Left cardiac atrium (tissue), 1 donor: ENCODE results near the gene CPNE7.

GRCh38 chr16:89133735-89134022 is 37.9 kb upstream of the CDH15 start:
- PRO-cap, result no peak

GRCh38 chr16:89277630-89278260 is 60.2 kb downstream of the ZNF778 start:
- PRO-cap, result no peak

- PRO-cap, result no peak
These were observed 67.0 kb downstream of the ZNF778 start for GRCh38 chr16:89284261-89285075.

- PRO-cap, result no peak
These were observed 68.5 kb downstream of the ZNF778 start for GRCh38 chr16:89286071-89286390.

DNA sequence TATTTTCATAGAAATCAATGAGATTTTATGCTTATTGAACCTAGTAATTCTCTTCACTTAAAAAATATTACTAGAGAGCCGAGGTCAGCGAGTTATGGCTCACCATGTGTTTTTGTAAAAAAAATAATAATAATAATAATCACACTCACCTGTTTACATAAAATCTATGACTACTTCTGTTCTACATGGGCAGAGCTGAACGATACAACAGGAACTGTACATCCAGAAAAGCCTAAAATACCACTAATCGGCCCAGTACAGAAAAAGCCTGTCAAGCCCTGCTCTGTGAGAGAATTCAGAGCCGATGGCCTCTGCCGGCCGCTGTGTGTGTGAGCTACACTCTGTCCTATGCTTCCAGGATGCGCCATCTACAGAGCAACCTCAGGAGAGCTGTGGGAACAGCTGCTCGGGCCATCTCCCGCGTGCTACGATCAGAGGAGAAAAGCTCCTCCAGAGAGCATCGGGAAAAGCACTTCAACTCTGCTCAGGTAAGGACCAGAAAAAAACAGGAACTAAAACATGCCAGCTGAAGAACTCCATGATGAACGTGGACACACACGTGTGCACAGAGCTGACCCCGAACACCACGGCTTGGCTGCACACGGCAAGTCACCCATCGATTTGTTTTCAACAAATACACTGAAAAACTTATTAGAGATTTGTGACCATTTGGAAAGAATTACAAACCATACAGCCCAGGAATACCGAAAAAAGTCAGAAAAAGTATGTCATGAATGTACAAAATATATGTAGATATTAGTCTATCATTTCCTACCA is 116.0 kb downstream of the ANKRD11 start:
- PRO-cap, result no peak

- PRO-cap, result no peak
These were observed 96.4 kb downstream of the ANKRD11 start for GRCh38 chr16:89393823-89394495.

- PRO-cap, result no peak
These were observed 89.5 kb downstream of the ANKRD11 start for GRCh38 chr16:89400912-89401151.

GRCh38 chr16:89430463-89431858 is 59.4 kb downstream of the ANKRD11 start:
- PRO-cap, result no peak

- PRO-cap, result no peak
These were observed 51.5 kb downstream of the ANKRD11 start for GRCh38 chr16:89438939-89439276.

GRCh38 chr16:89479423-89479701 is 11.0 kb downstream of the ANKRD11 start:
- PRO-cap, result no peak

GRCh38 chr16:89480635-89481586 is 9.4 kb downstream of the ANKRD11 start:
- PRO-cap, result no peak

GRCh38 chr16:89489040-89489830 is 1.1 kb downstream of the ANKRD11 start:
- PRO-cap, result unidirectional peak, plus-strand start at chr16:89489334

- PRO-cap, result no peak
These were observed 1.3 kb upstream of the ANKRD11 start for GRCh38 chr16:89491360-89492365.

- PRO-cap, result no peak
These were observed 24.3 kb upstream of the RPL13 start for GRCh38 chr16:89536268-89536578.

GRCh38 chr16:89556746-89558109 is 3.3 kb upstream of the RPL13 start:
- PRO-cap, result no peak

DNA sequence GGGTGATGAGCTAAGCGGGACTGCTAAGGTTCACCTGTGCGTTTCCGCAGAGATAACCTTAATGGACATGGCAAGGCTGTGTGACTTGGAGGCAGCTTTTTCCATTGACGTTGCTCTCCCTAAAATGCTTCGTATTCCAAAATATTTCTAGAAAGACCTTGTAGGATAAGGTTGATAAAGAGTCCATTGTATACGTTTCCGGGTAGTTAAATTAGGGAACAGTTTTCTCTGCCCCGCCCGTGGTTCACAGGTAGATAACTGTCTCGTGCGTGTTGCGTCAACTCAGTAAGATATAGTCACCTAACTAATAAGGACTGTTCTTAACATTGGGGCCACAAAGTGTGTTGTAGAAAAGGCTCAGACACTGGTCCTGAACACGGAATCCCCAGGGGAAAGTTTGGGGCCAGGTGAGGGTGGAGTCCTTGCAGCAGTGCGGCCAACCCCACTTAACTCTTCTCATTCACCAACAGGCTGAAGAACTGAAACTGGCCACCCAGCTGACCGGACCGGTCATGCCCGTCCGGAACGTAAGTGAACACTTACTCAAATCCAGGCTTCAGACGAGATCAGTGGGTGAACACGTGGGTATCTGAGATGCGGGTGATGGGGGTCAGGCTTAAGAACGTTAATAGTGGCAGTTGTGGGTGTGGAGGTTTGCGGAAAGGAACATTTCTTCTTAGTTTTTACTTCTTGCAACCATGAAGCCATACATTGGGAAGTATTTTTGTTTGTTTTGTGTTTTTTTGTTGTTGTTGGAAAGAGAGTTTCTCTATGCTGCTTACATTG is 1.6 kb downstream of the RPL13 start:
- PRO-cap, result no peak

GRCh38 chr16:89575034-89575455 is 513 bp upstream of the CPNE7 start:
- PRO-cap, result no peak

DNA sequence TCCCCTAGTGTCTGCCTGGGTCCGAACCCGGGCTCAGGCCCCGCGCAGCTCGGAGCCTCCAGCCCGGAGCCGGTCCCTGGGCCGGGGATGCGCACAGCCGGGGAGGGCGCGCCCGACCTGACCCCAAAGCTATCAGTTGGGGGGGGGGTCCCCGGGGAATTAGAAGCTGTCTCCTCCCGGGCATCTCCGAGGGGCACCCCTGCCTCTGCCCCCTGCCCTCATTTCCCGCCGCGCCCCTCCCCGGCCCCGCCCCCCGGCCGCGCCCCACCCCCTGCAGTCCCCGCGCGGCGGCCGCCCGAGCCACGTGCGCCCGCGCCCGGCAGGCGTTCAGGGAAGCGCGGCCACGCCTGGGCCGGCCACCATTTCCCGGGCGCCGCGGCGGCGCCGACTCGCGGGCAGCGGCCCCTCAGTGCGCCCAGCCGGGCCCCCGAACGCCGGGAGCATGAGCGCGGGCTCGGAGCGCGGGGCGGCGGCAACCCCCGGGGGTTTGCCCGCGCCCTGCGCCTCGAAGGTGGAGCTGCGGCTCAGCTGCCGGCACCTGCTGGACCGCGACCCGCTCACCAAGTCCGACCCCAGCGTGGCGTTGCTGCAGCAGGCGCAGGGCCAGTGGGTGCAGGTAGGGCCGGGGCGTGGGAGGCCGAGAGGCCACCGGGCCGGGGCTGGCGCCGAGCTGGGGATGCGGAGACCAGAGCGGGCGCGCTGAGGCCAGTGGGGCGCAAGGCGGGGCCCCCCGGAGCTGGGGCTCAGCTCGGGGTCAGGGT is at the start of gene CPNE7:
Gene CPNE7, plus strand, starts transcription at position 303 of the 761 bp plus-strand sequence.
- PRO-cap, result no peak

- PRO-cap, result no peak
These were observed 11.2 kb upstream of the DPEP1 start for GRCh38 chr16:89602197-89602748.

- PRO-cap, result unidirectional peak, plus-strand start at chr16:89702243
These were observed 535 bp upstream of the SPATA2L start for GRCh38 chr16:89702095-89702384.